Bronchus (tissue), 1 donor: ENCODE measurements around the gene USP38.

- PRO-cap, result no peak
Measured at GRCh38 chr4:141233378-141234380, 13.0 kb downstream of the ZNF330 start.

DNA sequence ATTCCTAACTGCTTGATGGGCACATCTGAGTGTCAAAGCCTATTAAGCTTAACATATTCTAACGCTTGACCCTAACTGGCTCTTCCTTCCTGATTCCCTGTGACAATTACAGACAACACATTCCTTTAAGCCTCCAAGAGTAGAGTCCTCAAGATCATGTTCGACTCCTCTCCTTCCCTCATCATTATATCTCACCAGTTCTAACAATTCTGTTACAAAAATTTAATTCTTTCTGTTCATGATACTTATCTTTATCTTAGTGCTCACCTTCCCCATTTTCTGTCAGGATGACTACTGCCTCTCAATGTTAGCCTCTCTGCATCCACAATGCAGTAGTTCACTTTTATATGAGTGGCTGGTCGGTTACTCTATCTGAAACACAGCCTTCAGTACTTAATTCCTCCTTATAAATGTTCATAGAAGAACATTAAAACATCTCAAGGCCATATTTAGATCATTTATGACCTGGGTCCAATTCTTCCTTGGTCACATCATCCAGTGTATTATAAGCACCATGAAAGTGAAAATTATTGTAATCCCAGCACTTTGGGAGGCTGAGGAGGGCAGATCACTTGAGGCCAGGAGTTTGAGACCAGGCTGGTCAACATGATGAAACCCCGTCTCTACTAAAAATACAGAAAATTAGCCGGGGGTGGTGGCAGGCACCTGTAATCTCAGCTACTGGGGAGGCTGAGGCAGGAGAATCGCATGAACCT, 560.1 kb downstream of the IL15 start:
- PRO-cap, result no peak

GRCh38 chr4:142314546-142315056, 531.5 kb downstream of the INPP4B start:
- PRO-cap, result no peak

DNA sequence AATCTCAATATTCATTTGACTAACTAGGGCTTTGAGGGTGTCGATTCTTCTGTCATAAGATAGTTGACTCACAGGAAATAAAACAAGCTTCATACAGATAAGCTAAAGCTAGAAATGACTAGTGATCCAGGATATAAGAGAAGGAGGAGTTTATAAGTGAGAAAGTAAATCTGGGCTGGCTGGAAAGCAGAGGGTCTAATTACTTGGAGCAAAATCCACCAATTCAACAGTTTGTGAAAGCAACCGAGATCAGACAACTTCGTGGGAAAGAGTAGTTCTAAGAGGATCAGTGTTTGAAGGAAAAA, 429.4 kb downstream of the INPP4B start:
- PRO-cap, result no peak

GRCh38 chr4:142568053-142568576, 278.0 kb downstream of the INPP4B start:
- PRO-cap, result unidirectional peak, minus-strand start at chr4:142568241

GRCh38 chr4:143184542-143185289, at the start of gene USP38:
TSS of gene USP38 (plus strand) at chr4:143184917.
- PRO-cap, result bidirectional peak, plus-strand start at chr4:143184917, minus-strand start at chr4:143184697

- PRO-cap, result no peak
Measured at GRCh38 chr4:143286075-143286392, 50.6 kb upstream of the GAB1 start.

GRCh38 chr4:143335581-143335826, 1.2 kb upstream of the GAB1 start:
- PRO-cap, result no peak

DNA sequence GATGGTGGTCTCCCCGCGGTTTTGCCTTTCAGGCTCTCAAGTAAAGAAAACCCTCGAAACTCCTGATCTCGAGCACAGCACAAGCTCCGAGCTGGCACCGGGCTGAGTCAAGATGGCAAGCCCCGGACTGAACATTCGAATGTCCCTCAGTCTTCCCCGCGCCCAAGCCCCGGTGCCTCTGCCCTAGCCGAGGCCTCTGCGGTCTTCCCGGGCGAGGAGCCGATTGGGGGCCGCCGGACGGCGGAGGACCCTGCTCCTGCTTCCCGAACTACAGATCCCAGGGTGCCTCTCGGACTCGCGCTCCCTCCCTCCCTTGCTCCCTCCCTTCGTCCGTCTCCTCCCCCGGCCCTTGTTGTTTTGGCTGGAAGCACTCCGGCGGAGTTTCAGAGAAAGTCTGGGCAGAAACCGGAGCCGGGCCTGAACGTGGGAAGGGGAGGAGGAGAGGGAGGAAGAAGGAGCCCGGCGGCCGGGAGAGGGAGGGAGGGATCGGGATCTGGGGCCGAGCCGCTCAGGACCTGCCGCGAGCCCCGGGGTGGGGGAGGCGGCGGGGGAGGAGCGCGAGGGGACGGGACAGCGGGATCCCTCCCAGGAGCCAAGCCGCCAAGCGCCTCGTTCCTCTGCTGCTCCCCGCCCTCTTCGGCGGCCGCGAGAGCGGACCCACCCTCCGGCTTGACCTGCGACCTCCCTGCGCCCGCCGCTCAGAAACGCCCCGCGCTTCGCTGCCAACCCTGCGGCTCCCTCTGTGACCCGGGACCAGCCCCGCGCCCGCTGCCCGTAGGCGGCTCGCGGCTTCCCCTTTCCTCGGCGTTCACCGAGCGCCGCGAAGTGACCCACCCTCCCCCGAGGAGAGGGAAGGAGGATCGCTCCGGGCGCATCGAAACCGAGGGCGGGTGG, 602 bp upstream of the GAB1 start:
- PRO-cap, result bidirectional peak, plus-strand start outside the sequence, minus-strand start at position 827 of the sequence

GRCh38 chr4:143341189-143341975, 4.7 kb downstream of the GAB1 start:
- PRO-cap, result no peak

DNA sequence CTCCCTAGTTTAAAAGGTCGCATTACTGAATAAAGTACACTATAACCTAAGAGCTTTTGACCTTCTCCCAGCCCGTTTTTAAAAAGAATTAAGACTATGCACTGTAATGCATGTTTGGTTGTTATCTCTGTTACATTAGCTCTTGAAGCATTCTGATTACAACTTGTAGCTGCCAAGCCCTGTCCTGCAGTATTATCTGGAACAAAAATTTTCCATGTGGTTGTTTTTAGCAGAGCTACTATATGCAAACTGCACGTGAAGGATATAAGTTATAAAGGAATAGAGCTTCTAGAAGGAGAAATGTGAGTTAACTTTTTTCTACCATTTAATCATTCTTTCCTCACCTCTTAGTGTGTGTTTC, 8.1 kb downstream of the GAB1 start:
- PRO-cap, result no peak

GRCh38 chr4:143384326-143384872, 47.7 kb downstream of the GAB1 start:
- PRO-cap, result no peak

DNA sequence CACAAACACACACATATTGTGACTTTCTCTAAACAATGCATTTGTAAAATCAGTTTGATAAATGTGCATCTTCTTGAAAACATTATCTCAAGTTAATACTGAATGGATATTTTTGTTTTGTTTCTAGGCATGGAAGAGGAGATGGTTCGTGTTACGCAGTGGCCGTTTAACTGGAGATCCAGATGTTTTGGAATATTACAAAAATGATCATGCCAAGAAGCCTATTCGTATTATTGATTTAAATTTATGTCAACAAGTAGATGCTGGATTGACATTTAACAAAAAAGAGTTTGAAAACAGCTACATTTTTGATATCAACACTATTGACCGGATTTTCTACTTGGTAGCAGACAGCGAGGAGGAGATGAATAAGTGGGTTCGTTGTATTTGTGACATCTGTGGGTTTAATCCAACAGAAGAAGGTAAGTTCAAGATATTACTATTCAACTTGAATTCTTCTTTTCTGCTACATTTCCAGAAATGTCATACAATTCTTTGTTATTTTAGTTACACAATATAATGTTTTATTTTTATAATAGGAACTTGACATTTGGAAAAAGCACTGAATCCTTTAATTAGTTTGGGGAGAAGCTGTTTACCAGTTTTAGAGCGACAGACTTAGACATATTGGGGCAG, 78.8 kb downstream of the GAB1 start:
- PRO-cap, result no peak

DNA sequence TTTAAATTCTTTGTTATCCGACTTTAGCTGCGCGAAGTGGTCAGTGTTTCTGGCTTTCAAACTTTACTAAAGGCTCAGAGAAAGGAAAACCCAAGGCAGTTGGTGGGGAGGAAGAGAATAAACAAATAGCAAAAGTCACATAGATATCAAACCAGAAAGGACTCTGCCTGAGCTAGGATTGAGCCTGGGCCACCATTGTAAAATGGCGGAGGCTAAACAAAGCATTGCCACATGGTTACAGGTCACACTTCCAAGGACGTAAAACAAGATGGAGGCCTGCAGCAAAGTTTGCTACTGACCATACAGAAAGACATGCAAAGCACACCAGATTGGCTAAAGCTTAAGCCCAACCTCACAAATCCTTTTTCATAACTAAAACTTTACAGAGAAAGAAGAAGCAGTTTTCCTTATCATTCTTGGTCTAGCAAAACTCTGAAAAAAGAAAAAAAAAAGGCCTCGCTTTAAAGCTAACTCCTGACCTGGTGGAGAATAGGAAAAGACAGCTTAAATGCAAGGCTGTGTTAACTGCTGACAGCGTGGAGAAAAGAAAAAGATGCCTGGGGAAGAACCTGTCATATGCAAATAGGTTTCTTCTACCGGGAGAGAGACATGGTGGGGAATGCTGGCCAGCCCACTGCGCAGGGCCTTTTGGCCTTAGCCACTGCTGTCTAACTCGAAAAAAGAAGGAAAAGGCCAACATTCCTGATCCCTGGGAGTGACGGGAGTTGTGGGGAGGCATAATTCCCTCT, 81.8 kb upstream of the SMARCA5 start:
- PRO-cap, result no peak

- PRO-cap, result no peak
Measured at GRCh38 chr4:143512843-143513177, 692 bp upstream of the SMARCA5 start.

GRCh38 chr4:143911504-143912406, 6.4 kb upstream of the GYPE start:
- PRO-cap, result unidirectional peak, minus-strand start at chr4:143912297

- PRO-cap, result no peak
Measured at GRCh38 chr4:144699471-144699996, 53.6 kb downstream of the HHIP start.

DNA sequence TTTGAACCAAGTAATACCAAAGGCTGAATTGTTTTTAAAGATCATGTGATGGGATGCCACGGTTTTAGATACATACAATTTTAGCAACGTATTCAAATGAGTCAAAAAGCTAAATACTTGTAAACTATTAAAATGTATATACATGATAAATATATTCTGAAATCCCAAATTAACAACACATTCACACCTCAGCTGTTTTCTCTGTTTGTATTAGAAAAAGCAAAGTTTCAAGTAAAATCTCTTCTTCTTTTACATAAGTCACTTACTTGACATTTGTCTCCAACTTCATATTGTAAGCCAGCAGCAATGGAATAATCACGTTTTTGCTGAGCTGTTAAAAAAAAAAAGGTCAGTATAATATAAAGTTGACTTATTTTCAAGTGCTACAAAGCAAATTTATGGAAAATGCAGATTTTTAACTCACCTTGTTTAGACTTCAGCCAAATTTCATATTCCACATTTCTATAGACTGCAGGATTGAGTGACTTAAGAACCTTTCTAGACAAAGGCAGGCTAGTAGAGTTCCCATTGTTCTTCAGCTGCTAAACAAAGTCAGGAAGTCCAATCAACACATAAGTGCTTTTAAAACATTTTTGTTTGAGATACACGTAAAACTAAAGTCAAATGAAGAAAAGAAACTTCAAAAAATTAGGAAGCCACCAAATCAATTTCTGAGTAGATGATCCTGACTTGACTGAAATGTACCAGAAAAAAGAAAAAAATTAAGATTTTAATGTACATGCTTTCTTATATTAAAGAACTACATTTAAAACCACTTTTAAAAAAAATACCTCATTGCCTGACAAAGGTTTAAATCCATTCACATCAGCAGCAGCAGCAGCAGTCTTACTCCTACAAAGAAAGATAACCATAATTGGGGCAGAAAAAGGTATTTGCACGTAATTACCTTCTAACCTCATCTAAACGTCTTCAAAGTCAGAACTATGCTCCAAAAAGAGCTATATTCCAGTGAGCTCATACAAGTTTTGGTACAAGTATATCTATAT, 24.9 kb downstream of the OTUD4 start:
- PRO-cap, result no peak

DNA sequence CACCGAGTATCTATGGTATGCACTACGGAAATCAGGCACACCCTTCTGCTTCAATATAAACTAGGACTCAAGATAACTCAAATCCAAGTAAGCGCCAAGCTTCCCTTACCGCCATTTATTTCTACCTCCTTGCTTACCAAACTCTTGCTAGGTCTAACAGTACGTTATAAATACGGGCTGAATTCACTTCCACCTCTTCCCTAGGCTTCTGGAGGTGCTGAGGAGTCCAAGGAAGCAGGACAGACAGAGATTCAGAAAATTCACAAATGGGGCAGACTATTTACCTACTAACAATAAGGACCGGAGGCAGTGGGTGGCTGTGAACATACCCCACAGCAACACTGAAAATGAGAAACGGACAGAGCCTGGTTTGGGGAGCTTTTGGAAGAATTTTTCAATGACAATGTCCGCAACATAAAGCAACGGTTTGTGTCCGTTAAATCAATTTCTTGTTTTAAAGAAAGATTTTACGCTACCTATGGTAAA, 2.1 kb downstream of the OTUD4 start:
- PRO-cap, result no peak

DNA sequence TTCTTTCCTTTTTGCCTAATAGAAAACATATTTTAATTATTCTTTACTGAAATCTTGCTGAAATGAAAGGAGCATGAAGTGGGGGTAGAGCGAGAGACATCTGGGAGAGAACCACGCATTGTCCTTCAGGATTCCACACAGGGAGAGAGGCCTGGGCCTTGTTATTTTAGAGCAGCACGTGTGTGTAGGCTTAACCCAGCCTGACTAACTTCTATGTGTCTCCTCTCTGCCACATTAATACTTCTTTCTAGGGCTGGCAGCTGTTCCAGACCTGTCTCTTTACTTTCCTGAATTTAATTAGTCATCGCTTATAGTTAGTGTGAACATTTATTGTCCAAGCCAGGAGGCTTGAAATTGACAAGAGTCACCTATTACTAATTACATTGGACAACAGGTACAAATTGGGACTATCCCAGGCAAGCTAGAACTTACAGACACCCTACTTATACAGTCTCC, 51.3 kb downstream of the SMAD1 start:
- PRO-cap, result no peak